ENCODE measurements around a stretch of chr17.

DNA sequence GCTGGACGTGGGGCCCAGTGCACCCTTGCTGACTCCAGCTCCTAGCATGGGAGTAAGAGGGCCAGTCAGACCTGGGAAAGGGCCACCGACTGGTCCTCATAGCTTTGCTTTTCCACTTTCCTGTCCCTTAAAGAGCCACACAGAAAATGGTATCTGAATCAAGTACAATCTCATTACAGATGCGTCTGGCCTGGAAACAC lies 69.4 kb downstream of the METRNL start:
- PRO-cap = no peak
- RAMPAGE, long total RNA, 2 experiments = no peak in any of the 2 experiments

GRCh38 chr17:83192251-83192872 lies 113.0 kb downstream of the METRNL start:
- PRO-cap = bidirectional peak, plus-strand start at chr17:83192531, minus-strand start at chr17:83192368
- RAMPAGE, long total RNA, 2 experiments = no peak in any of the 2 experiments

All from right atrium auricular region (tissue), 2 donors.